Jurkat, Clone E6-1 (cell line): ENCODE data around the gene SERP2.

- RRBS: no CpG with 5 or more reads among the region's 6 CpGs
Observed at GRCh38 chr13:41622521-41623534, 165.5 kb downstream of the RGCC start.

GRCh38 chr13:41645212-41645875 lies 188.0 kb downstream of the RGCC start:
- RRBS: no CpG with 5 or more reads among the region's 4 CpGs

DNA sequence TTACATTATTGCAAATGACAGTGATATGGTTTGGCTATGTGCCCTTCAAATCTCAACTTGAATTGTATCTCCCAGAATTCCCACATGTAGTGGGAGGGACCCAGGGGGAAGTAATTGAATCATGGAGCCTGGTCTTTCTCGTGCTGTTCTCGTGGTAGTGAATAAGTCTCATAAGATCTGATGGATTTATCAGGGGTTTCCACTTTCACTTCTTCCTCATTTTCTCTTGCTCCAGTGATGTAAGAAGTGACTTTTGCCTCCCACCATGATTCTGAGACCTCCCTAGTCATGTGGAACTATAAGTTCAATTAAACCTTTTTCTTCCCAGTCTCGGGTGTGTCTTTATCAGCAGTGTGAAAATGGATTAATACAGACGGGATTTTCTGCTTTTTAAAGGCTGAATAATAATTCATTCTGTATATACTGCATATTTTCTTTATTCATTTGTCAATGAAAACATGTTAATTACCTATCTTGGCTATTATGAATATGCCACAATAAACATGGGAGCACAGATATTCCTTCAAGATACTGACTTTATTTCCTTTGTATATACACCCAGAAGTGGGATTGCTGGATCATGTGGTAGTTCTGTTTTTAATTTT lies 109.4 kb downstream of the VWA8 start:
- RRBS: no CpG with 5 or more reads among the region's 4 CpGs

- RRBS: no CpG with 5 or more reads among the region's 50 CpGs
Observed at GRCh38 chr13:42047276-42048283, 868 bp upstream of the DGKH start.

DNA sequence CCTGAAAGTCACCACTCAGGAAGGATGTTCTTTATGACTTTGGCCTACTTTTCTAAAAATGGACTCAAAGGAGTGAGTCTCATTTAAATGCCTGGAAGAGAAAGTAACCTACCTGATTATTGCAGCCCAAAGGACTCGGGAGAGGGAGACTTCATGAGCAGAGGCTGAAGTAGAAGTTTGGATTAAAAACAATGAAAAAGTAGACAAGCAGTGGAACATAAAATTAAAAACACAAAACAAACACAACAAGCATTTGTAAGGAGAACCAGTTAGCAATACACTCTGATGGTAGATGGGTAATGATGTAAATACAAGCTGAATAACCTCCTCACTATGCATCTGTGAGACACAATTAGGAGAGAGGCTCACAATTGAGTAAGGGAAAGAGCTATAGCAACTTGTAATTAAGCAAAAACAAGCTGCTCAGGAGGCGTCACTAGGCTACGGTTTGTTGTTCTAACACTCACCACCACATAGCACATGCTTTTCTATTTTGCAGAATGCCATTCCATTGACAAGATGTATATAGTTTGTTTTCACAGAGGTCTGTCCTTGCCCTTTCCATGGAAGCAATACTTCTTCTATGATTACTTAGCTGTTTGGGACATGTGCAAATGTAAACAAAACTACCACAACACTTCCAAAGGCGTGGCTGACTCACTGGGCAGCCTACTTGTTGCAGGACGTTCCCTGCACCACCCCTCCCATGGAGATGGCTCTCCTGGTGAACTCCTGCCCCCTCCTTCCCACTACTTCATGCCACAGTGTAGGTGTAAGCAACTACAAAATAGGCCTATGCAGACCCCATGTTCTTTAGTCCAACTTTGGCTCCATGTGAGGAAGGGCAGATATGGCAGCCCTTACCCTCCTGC lies 34.1 kb upstream of the FAM216B start:
- RRBS: no CpG with 5 or more reads among the region's 5 CpGs

- RRBS: no CpG with 5 or more reads among the region's 2 CpGs
Observed at GRCh38 chr13:42891715-42892046, 100.4 kb downstream of the EPSTI1 start.

DNA sequence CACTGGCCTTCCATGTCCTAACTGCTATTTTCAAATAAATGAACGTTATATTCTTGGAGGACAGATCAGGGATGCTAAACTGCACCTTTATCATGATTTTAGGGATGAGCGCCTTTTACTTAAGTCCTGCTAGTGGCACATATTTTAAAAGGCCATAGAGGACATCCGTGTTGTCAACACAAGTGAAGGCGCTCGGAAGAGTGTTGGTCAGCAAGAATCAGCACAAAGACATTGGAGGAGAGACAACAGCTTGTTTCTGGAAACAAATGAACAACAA lies 943 bp downstream of the CCDC122 start:
- RRBS: no CpG with 5 or more reads among the region's 5 CpGs

- RRBS: 35% methylated on average over 19 of the region's 30 CpGs
Observed at GRCh38 chr13:43878936-43879313, 615 bp downstream of the CCDC122 start.

DNA sequence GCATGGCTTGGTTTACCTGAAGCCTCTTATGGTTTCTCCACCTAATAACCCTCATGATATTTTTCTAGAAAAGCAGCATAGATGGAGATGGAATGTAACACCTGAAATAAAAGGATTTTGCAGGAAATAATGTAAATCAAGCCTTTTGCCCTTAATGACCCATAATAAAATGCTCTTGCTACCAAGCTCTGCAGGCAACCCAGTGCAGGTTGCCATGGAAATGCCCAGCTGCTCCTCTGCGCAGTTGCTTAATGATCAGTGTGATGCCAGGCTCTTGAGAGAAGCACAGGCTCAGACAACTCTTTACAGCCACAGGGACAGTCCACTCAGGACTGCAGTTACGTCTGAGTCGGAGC lies 115.9 kb downstream of the SMIM2 start:
- RRBS: no CpG with 5 or more reads among the region's 3 CpGs

GRCh38 chr13:44103609-44104330 lies 57.3 kb downstream of the SMIM2 start:
- RRBS: no CpG with 5 or more reads among the region's 7 CpGs

- RRBS: no CpG with 5 or more reads among the region's 9 CpGs
Observed at GRCh38 chr13:44128424-44128978, 32.6 kb downstream of the SMIM2 start.

DNA sequence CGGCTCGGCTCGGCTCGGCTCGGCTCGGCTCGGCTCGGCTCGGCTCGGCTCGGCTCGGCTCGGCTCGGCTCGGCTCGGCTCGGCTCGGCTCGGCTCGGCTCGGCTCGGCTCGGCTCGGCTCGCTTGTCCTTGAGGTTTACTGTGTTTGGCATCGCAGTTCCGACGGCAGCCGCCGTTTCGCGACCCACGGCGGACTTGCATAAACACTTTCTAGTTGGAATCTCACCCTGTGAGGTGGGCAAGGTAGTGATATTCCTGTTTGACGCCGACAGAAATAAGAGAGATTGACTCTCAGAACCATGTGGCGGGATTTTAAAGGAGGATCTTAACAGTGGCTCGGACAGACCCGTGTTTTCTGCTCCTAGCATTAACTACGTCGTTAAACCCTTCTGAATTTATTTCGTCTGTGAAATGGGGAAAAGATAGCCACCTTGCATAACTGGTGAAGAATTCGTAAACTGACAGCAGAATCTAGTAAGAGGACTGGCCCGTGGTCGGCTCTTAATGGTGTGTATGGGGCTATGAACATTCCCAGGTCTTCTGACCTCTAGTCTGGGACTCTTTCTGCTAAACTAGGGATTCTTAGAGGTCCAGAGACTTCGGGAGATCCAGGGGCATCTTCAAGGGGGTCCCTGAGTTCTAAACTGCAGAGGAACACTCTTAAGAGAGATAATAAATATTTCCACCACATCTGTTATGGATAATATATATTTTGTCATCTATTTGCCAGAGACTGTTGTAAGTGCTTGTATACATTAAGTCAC lies 18.7 kb downstream of the SMIM2 start:
- RRBS: no CpG with 5 or more reads among the region's 46 CpGs

DNA sequence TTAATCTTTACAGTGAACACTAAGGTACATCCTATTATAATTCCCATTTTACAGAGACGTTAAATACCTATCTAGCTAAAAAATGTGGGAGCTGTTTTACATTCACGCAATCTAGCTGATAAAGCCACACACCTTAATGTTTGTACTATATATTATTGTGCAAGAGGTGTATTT lies 18.2 kb downstream of the SMIM2 start:
- RRBS: no CpG with 5 or more reads among the region's 2 CpGs

DNA sequence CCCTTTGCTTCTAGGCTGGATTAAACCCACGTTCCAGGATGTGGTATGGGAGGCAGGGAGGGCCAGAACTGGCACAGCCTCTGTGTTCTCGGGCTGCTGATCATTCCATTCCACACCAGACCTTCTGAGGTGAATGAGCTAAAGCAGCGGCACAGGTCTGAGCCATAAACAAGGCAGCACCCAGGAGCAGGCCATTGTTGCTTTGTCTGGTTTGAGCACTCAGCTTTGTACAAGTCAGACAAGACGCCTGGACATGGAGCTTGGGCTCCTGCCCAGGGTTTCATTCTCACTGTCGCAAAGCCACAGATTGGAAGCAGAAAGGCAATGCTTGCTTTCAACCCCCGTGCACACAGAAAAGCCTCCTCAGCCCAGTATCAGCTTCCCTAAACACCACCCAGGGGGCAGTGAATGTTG lies 5.5 kb downstream of the SMIM2 start:
- RRBS: no CpG with 5 or more reads among the region's 6 CpGs

GRCh38 chr13:44243085-44243952 lies 82.3 kb upstream of the SMIM2 start:
- RRBS: no CpG with 5 or more reads among the region's 12 CpGs

DNA sequence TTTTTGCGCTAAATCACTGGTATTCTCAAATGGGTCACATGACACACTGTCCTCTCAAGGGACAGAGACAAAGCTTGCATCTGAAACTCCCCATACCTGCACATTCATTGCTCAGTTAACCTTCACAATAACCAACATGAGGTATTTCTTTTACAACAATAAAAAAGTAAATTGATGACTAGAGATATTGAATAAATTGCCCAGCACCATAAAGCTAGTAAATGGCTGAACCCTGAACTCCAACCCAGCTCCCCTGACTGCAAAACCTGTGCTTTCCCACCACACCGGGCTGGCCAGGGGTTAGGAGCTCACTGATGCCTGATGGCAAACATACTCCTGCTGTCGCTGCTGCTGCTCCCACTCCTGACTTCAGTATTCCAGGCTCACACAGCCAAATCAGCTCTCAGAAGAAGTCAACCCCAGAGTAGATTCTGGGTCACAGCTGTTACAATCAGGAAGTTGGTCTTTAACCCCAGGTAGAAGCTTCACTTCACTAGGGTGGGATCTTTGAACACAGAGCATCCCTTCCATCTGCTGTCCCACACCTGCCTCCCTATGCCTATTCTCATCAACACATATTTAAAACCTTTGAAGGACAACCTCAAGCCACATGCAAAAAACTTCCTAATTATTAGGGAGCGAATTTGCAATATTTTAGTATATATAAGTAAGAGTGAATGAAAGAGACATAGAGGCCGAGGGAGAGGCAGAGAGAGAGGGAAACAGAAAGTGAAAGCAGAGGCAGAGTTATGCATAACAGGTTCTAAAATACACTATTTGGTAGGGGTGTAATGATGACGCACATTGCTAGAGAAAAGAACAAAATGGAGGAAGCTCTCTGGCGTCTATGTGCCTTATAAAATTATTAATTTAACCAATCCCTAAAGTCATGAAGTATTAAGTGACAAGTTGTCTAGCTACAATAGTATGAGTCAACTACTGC lies 99.5 kb upstream of the SERP2 start:
- RRBS: no CpG with 5 or more reads among the region's 7 CpGs

GRCh38 chr13:44278311-44278626 lies 95.4 kb upstream of the SERP2 start:
- RRBS: no CpG with 5 or more reads among the region's 4 CpGs

- RRBS: no CpG with 5 or more reads among the region's 4 CpGs
Observed at GRCh38 chr13:44368364-44368563, 5.4 kb upstream of the SERP2 start.

- RRBS: 96% methylated on average over 8 of the region's 85 CpGs
Observed at GRCh38 chr13:44373200-44374000, at the start of gene SERP2. Gene SERP2 (plus strand): TSS chr13:44373824.